NB4 (cell line): Measurements from ENCODE around the genes IL1RL1 and IL18RAP.

DNA sequence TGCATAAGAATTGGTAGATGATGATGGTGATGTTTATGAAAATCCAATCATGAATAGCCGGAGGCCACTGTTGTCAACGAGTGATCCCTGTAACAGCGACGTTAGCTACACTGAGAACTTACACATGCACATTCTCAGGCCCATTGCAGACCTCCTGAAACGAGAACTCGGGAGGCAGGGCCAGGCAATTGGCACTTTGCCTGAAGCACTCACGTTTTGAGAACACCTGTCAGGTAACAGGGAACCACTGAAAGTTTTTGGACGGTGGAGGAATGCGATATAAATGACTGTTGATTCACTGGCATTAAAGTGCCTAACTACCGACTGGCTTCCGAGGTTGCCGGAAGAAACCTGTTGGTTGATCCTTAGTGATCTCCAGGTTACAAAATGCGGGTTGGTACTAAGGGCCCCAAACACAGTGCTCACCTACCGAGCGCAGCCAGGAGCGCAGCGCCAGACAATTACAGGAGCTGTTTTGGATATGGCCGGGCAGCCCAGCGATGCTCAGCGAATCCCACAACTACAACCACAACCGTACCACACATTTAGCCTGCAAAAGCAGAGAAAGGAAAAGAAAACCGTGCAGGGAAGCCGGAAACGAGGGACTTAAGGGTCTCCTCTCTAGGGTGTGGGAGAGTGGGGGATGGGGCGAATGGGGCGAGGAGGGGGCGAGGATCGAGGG lies 927 bp upstream of the MAP4K4 start:
- RRBS: 72% methylated on average over 5 of the region's 28 CpGs

DNA sequence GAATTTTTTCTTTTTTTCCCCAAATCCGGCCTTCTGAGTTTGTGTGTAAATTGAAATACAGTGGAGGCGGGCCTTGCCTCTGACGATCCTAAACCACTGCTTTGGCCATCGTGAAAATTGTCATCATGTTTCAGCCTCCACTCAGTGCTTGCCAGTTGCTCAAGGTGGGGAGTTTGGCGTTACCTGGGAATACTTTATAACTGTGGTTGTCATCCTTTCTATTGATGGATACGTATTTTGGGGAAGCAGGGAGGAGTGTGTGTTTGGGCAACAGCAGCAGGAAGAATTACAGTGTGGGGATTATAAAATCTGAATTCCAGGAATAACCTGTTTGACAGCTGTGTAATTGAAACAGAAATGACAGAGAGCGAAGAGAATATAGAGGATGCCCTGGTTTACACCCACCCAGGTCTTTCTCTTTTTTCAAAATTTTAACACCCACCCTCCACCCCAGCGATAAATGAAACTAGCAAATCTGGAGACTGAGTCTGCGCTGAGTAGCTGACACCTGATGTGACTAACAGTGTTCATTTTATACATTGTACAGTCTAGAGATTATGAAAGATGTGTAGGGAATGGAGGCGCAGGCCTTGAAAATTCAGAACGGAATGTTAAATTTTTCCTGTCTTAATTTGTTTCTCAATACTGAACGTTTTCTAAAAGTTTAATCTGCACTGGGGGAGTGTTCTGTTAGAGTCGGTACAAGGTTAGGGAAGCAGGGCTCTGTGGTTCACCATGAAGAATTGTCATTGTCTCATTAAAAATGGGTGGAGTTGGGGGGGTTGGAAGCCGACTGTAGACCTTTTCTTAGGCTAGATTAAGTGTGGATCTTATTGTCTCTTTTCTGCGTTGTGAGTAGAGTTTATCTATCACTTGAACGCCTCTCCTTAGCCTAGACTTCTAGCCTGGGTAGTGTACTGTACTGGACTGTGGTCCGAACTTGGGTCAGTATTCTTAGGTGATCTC lies 1.6 kb downstream of the MAP4K4 start:
- RRBS: no CpG with 5 or more reads among the region's 17 CpGs

- RRBS: no CpG with 5 or more reads among the region's 7 CpGs
Observed at GRCh38 chr2:101700226-101700865, 2.8 kb downstream of the MAP4K4 start.

DNA sequence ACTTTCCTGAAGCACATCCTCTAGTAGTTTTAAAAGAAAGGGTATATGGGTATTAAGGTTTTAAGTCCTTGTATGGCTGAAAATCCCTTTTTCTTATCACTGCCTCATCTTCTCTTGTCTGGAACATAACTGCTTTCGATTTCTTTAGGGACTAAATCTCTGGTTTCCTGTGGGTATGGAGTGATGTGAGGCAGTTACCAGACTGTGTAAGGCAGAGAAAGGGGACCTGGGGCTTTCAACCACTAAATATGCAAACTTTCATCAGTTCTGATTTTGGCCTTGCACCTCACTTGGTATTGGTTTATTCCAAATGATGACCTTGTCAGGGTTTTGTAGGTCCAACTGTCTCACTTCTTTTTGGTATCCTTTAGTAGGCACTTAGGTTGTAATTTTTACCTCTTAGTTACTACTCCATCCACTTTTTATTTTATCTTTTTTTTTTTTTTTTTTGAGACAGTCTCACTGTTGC lies 9.3 kb downstream of the MAP4K4 start:
- RRBS: no CpG with 5 or more reads among the region's 1 CpG

- RRBS: no CpG with 5 or more reads among the region's 4 CpGs
Observed at GRCh38 chr2:101866205-101866655, 125.5 kb upstream of the IL1R2 start.

DNA sequence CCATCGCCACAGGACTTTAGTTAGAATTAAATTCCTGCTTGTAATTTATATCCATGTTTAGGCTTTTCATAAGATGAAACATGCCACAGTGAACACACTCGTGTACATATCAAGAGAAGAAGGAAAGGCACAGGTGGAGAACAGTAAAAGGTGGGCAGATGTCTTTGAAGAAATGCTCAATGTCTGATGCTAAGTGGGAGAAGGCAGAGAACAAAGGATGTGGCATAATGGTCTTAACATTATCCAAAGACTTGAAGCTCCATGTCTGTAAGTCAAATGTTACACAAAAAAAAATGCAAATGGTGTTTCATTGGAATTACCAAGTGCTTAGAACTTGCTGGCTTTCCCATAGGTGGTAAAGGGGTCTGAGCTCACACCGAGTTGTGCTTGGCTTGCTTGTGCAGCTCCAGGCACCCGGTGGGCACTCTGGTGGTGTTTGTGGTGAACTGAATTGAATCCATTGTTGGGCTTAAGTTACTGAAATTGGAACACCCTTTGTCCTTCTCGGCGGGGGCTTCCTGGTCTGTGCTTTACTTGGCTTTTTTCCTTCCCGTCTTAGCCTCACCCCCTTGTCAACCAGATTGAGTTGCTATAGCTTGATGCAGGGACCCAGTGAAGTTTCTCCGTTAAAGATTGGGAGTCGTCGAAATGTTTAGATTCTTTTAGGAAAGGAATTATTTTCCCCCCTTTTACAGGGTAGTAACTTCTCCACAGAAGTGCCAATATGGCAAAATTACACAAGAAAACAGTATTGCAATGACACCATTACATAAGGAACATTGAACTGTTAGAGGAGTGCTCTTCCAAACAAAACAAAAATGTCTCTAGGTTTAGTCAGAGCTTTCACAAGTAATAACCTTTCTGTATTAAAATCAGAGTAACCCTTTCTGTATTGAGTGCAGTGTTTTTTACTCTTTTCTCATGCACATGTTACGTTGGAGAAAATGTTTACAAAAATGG lies 98.0 kb upstream of the IL1R2 start:
- RRBS: no CpG with 5 or more reads among the region's 11 CpGs

DNA sequence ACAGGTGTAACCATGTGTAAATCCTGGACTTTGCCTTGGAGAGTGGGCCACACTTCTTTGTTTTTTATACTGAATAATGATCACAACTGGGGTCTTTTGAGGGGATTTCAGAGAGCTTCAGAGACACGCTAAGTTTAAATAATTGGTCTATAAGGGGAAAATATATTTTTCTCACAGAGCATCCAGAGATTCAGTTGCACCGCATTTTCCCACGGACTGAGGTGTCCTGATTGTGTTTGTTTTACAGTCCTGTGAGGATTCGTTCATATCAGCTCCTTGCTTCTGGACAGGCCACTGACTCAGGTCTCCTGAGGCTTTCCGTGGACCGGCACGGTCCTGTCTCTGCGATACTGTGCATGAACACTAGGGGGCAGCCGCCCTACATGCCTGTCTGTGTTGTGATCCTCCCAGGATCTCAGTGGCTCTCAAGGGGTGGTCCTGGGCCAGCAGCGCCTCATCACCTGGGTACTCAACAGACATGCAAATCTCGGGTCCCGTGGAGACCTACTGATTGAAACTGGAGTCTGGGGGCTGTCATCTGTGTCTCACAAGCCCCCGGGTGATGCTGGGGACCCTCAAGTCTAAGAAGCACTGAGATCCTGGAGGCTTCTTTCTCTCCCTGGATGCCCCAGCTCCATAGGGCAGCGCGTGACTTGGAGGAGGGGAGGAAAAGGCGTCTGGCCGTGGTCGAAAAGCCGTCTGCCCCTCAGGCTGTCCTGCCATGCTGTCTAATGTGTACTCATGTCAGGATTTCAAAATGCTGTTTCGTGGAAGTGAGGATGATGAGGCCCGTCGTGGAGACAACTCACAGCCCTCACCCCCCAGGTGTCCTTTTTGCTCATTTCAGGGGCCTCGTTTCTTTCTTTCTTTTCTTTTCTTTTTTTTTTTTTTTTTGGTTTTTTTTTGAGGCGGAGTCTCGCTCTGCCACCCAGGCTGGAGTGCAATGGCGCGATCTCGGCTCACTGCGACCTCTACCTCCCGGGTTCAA lies 29.0 kb downstream of the IL1R2 start:
- RRBS: no CpG with 5 or more reads among the region's 30 CpGs

GRCh38 chr2:102050989-102051453 lies 59.3 kb downstream of the IL1R2 start:
- RRBS: no CpG with 5 or more reads among the region's 7 CpGs

- RRBS: no CpG with 5 or more reads among the region's 10 CpGs
Observed at GRCh38 chr2:102066427-102067104, 74.8 kb downstream of the IL1R2 start.

DNA sequence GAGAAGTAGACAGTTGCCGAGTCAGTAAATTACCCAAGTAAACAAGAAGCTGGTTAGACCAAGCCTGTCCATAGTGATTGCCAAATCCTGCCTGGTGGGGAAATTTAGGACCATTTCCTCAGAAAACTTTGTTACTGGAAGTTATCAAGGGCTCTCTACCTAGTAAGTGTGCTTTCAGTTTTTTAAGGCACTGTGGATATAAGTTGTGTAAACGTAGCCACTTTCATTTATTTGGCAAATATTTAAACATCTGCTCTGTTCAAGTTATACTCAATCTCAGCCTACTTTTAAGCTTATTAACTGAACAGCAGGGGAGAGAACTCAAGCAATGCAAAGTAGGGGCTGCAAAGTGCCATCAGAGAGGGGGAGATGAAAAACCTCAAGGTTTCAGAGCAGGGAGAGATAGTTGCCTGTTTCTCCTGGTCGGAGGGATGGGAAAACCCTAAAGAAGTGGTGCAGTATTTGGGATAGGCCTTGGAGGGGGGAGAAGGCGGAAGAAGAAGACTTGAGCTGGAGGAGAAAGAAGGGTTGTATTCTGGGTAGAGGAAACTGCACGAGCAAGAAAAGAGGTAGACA lies 27.2 kb upstream of the IL1R1 start:
- RRBS: no CpG with 5 or more reads among the region's 5 CpGs

GRCh38 chr2:102142029-102142186 lies 638 bp upstream of the IL1R1 start:
- RRBS: no CpG with 5 or more reads among the region's 5 CpGs

- RRBS: no CpG with 5 or more reads among the region's 7 CpGs
Observed at GRCh38 chr2:102238235-102239036, 51.6 kb downstream of the IL1RL2 start.

- RRBS: no CpG with 5 or more reads among the region's 8 CpGs
Observed at GRCh38 chr2:102273577-102274357, 37.6 kb upstream of the IL1RL1 start.

GRCh38 chr2:102311320-102311744 lies at the start of gene IL1RL1:
IL1RL1 (plus strand) TSS chr2:102311563.
- RRBS: no CpG with 5 or more reads among the region's 2 CpGs

DNA sequence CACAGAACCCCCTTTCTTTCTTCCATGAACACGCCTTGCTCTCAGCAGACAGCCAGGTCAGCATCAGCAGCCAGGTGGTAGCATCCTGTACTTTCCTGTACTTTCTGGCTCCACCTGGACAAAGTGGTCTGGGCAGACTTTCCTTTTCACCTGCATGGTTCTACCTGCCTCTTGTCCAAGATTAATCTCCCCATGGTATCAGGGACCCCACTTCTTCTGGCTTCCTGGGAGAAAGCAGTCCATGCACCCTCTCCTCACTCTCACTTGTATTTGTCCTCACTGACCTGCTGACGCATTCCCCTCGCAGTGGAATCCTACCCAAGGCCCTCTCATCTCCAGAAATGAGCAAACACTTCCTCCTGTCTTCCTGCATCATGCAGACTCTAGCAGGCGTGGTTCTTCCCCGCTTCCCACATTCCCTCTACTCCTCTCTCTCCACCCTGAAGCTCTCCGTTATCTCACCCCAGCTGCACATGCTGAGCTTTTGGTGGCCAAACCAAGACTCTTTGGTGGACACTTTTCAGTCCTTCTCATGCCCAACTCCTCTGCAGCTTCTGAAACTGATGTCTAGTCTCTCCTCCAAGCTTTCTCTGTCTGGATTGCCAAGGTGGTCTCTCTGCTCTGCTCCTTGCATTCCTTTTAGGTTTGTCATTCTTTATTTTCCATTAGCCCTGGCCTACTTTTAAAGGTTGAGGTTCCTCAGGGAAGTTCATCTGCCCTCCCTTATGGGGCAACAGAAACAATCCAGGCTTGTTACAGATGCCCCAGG lies 1.1 kb upstream of the IL18RAP start:
- RRBS: no CpG with 5 or more reads among the region's 6 CpGs

DNA sequence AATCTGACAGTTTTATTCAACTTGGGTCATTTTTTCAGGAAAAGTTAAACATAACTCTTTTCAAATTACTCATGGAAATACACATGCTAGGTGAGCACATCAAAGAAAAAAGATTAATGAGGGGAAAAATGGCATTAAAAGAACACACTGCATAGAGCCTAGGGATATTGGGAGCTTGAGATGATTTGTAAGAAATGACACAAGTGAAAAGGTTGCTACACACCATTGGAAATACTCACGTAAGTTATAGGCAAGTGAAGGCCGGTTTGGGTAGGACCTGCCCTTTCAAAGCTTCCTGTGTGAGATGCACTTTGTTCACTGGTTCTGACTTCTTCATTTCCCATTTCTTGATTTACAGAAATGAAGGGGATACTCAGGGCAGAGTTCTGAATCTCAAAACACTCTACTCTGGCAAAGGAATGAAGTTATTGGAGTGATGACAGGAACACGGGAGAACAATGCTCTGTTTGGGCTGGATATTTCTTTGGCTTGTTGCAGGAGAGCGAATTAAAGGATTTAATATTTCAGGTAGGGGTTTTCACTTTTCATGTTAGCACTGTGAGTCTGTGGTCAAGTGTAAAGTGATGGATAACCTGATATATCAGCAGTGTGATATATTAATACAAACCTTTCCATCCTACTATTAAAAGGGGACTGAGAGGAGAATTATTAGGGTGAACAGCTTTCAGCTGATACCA lies at the start of gene IL18RAP:
TSS of gene IL18RAP (plus strand) at position 341 of the 698 bp plus-strand sequence.
- RRBS: no CpG with 5 or more reads among the region's 4 CpGs

DNA sequence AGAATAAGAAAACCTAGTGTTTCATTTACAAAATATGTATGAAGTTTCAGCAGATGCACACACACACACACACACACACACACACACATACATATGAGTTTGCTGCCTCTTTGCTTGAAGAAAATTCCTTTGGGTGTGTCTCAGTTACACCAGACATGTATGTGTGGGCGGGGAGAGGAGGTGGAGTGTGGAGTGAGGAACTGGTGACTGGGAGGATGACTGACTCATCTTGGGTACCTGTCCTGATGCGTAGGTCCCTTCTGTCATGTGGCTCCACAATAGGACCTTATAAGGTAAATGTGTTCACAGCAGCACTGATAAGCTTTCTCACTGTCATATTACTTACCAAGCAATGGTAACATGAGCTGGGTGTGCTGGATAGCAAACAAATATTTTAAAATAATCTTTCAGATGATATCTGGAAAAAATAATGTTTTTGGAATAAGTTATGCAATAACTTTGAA lies 45.1 kb downstream of the SLC9A2 start:
- RRBS: no CpG with 5 or more reads among the region's 2 CpGs

DNA sequence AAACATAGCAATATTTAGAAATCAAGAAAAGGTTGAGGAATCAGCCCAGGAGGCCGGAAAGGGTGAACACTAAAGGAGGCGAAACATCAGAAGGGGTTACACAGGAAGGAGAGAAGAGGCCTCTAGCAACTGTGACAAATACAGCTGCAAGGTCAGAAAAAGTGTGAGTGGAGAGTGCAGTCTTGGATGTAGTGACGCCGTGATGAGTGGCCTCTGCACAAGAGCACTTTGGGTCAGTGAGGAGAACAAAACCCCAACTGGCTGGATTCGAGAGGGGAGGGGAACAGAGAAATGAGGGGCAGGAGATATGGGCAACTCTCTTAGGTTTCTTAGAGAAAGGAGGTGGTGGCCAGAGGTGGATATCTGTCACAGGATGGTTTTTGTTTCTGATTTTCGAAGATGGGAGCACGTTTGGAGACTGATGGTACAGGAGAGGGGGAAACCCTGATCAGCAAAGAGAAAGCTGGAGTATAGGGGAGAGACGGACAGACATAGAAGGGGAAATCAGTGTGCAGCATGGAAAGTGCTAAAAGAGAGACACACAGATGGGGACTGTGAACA lies 46.5 kb downstream of the MFSD9 start:
- RRBS: no CpG with 5 or more reads among the region's 8 CpGs

DNA sequence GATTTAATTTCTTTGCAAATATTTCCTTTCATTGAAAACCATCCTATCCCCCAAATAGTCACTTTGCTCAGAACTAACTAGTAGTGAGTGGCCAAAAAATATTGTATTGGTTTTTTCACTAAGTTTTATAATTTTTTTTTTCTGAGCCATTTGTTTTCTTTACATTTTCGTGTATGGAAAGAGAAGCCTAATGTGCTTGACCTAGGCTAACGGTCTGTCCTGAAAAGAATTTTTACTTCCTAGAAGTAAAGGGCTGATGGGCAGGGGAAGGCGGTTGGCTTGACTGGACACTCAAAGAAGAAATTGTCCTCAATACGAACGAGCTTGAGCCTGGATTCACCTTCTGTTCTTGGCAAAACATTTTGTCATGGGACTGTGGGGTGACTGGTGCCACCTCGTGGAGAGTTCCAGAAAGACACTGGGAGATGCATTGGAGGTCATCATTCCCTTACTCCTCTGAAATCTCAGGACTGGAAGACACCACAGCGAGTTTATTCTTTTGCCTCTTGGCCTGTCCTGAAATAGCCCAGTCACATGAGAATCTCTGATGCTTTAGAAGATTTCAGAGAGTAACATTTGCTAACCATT lies 44.3 kb downstream of the TMEM182 start:
- RRBS: no CpG with 5 or more reads among the region's 7 CpGs

DNA sequence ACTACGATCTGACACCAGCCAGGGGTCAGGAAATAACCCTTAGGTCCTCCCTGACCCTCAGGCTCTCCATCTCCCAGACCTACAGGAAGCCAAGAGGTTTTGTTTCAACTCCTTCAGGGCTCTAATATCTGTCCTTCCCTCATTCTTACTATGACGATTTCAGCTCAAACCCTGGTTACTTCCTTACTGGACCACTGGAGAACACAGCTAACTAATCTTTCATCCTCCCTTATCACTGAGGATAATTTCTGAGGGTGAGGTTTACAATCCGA lies 322.0 kb upstream of the POU3F3 start:
- RRBS: no CpG with 5 or more reads among the region's 3 CpGs